Mesangial cell (primary cell): ENCODE results near the gene CNIH4.

GRCh38 chr1:220810161-220810678 is 23.5 kb downstream of the MTARC1 start:
- RAMPAGE, long total RNA = no peak

DNA sequence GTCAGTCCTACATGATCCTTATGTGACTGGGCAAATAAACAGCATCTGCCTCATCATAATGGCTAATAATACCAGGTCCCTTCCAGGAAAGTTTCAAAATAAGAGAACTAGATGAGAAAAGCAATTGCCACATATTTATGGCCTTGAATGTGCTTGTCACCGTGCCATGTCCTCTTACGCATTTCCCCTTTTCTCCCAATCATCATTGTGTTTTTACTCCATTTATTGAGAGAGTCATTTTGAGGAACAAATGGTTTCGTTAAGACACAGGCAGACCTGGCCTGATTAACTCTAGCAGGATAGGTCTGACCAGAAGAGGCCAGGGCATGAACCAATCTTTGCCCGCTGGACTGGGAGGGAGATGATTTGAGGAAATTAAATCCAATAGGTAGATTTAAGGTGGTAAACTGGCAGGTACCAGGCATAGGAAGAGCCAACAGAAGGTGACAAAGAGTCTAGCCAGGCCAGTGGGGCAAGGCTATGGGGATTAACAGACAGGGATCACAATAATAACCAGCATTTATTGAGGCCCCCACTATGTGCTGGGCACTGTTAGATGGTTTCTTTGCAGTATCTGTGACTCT is 121.4 kb downstream of the HLX start:
- RAMPAGE, long total RNA = no peak

GRCh38 chr1:221543891-221544142 is 198.1 kb downstream of the DUSP10 start:
- RAMPAGE, long total RNA = no peak

- RAMPAGE, long total RNA = no peak
Measured at GRCh38 chr1:221740340-221740980, 1.4 kb downstream of the DUSP10 start.

DNA sequence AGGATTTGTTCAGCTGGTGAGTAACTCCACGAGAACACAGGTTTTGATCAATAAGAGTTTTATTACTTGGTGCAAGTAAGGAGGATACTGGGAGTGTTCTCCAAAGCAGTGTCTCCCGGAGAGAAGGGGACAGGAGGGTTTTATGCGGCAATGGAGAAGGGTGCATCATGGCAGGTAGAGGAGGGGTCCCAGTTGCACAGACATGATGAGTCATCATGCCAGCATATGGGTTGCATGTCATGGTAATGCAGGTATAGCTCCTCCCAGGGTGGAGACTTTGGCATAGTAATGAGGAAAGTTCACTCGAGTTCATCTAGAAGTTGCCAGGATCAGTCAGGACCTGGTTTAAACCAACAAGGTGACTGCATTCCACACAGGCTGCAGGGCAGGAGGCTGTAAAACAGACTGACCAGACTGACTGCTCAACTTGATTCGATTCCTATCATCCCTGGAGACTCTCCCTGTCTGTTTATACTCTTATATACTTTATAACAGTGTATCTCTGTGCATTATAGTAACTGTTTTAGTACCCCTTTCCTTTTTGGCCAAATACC is 355.7 kb upstream of the DUSP10 start:
- RAMPAGE, long total RNA = no peak

DNA sequence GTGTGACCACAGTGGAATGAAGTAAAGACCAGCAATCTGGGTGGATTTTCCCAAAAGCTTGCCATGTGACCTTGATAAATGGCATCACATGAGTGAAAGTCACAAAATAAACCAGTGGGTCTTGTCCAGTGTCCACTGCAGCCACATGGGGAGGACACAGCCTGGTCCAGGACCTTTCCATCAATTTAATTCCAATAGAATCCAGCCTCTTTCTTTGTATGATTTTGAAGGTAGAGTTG is 36.9 kb upstream of the TLR5 start:
- RAMPAGE, long total RNA = no peak

DNA sequence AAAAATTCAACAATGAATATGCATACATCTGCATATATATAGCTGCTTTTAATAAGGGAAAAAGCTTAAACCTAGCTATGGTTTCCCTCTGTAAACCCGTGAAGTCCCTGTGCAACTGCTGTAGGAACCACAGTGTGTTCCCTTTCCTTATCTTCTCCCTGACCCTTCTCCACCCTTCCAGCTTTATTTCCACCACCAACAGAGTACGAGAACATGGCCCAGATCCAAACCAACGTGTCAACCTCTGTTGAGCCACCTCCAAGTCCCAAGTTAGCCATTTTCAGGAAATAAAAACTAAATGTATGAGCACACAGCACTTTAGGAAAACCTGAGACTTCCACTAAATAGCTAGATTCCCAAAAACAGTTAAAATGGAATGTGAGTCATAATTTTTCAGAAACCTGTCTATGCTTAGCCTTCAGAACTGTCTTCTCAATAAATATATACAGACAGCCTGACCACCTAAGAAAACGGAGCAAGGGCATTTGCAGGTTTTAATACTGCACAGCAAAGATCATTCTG is 20.2 kb downstream of the SUSD4 start:
- RAMPAGE, long total RNA = no peak

DNA sequence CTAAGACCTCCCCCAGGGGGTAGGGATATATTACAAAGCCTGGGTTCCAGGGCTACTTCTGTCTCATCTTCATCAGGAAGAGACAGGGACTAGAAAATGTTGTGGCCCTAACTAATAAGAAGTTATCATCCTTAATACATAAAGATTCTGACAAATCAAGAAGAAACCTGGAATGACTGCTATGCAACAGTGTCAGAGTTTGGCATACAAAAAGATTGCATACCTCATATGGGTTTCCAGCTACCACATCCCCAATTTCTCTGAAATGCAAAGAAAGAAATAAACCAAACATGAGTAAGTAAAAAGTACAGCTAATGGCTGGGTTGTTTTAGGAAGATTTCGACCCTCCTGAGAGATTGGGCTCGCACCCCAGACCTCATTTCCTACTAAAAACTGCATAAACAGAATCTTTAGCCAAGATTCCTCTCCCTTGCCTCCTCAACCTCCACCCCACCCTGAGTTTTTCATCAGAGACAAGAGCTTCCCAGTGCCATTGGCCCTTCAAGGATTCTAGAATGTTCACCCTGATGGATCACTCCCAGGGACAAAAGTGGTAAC is 107.5 kb downstream of the CAPN8 start:
- RAMPAGE, long total RNA = no peak

DNA sequence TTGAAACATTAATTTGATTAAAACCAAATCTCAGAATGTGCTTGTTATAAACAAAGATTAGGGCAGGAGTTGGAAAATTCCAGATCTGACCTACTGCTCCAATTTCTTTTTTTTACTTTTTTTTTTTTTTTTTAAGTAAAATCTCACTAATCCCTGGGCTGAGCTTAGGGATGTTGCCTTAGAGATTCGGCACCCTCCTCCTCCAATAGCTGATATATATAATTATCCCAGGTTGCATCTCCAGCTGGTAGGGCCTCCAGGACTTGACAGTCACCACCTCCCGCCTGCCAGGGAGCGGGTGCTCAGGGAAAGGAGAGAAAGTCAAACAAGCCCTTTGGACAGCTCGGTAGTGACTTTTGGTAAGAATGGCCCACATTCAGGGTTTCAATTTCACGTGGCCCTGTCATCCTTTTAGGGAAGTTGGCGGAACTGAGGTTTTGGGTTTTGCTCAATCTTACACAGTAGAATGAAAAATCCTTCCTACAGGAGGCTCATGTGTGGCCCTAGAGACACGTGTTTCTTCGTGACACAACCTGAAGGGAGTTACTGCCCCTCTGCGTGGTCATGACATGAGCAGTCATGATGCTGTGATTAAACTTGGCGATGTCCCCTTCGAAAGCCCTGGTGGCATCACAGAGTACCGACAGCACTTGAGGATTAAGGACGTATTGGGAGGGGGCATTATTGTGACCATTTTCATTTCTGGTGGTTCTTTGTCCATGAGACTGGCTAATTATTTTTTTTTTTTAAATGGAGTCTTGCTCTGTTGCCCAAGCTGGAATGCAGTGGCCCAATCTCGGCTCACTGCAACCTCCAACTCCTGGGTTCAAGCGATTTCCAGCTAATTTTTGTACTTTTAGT is 44.1 kb downstream of the CAPN8 start:
- RAMPAGE, long total RNA = no peak

DNA sequence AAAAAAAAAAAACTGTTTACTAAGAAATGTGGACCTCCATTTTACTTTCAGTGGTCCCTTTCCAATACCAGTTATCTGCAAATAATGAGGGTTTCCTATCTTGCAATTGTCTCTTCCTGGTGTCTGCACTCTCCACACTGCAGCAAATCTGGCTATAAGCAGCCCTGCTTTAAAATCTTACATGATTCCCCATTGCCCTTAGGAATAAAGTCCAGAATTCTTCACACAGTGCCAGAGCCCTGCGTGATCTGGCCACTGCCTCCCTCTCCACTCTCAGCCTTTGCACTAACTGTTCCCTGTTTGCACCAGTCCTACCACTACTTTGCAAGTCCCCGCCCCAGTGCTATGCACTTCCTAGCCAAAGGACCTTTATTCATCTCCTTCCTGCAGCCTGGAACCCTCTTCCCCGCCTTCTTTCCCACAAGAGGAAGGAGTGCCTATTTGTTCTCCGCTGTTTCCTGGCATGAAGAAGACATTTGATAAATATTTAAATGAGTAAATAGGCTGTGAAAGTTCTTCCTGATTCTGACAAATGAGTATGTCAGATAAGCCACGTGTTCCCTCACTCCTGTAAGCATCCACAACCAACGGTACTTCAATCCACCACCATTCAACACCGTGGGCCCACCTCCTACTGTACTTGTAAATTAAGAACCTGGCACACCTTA is 24.0 kb downstream of the CAPN8 start:
- RAMPAGE, long total RNA = no peak

DNA sequence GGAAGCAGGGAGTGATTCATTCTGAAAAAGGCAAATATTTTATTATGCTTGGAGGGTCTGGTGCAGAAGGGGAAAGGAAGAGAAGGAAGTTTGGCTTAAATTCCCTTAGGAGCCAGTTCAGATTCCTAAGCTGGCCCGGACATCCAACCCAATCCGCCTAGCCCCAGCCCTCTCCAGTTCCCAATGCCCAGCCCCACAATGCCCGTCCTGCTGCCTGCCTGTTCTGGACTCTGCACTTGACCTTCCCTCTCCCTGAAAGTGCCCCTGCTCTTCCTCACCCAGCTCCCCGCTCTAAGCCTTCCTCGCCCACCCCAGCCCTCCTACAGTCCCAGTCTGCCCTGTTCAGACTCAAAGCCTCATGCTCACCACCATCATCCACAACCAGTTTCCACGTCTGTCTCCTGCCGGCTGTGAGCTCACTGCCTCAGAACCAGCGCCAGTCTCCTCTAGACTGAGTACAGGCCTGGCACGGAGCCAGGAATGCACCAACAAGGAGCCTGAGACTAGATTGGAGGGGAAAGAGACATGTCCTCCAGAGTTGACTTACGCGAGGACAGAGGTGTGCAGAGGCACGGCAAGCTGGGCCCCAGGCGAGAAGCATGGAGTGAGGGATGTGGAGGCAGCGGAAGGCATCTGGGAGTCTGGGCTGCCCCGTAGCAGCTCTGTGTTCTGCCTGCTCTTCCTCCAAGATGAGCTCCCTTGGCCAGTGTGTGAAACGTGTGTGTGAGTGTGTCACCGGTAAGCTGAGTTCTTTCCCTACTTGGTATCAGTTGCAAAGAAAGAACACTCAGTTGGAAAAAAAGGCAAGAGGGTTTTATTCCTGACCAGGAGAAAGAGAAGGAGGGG is 19.1 kb downstream of the CAPN2 start:
- RAMPAGE, long total RNA = no peak

DNA sequence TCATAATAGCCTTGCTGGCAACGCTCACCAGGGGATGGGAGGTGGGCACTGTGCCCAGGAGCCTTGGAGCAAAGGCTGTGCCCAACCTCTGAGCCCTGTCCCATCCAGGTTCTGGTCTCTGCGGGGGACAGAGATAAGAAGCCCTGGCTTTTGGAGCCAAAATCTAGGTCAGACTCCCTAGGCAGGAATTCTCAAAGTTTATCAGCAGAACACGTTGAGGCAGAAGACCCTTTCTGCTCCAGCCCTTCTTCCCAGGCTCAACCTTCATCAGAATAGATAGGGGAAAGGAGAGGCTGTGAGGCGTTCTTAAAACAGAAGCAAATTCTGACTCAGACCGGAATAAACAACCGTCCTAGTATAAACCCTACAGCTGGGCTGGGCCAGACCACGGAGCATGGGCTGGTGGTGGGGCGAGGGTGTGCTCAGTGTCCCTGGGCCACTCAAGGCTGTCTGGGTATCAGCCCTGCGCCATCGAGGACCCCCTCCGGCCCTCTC is 35.9 kb downstream of the CAPN2 start:
- RAMPAGE, long total RNA = no peak

- RAMPAGE, long total RNA = no peak
Measured at GRCh38 chr1:223764961-223765762, 52.8 kb downstream of the CAPN2 start.

GRCh38 chr1:223775212-223775932 is 63.0 kb downstream of the CAPN2 start:
- RAMPAGE, long total RNA = no peak

DNA sequence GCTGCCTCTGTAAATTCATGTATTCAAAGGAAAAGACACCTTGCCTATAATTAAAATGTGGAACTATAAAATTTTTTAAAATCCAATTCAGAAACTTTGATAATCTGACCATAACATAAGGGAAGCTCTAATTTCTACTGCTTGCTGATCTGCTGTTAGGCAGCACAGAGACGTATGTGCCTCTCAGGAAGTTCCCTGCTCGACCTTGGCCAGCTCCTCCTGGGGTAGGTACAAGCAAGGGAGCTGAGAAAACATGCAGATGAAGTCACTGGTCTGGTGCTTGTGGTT is 63.5 kb downstream of the CAPN2 start:
- RAMPAGE, long total RNA = no peak

- RAMPAGE, long total RNA = no peak
Measured at GRCh38 chr1:223799621-223800334, 46.0 kb downstream of the TP53BP2 start.

DNA sequence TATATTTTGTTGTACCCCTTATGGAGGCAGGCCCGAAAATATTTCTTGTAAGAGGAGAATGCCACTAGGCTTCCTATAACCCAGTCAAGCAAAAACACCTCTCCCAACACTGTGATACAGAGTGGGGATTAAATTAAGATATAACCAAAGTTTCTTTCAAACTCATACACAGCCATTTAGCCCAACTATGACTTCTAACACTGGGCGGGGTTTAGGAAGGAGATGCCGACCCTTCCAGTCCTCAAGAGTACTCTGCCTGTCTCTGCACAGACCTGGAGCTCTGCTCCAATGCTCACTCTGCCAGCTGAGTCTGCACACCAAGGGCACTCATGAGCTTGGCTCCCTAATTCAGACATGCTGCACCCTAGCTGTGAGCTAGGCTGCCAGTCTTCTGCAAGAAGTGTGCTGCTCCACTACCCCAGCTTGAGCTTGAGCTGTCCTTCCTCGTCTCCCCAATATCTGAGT is 13.3 kb downstream of the TP53BP2 start:
- RAMPAGE, long total RNA = no peak

DNA sequence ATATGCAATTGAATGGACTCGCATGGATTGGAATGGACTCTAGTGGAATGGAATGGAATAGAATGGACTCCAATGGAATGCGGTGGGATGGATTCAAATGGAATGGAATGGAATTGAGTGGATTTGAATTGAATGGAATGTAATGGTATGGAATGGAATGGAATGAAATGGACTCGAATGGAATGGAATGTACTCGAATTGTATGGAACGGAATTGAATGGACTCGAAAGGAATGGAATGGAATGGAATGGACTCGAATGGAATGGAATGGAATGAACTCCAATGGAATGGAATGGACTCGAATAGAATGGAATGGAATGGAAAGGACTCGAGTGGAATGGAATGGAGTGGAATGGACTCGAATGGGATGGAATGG is 99.5 kb upstream of the FBXO28 start:
- RAMPAGE, long total RNA = no peak

DNA sequence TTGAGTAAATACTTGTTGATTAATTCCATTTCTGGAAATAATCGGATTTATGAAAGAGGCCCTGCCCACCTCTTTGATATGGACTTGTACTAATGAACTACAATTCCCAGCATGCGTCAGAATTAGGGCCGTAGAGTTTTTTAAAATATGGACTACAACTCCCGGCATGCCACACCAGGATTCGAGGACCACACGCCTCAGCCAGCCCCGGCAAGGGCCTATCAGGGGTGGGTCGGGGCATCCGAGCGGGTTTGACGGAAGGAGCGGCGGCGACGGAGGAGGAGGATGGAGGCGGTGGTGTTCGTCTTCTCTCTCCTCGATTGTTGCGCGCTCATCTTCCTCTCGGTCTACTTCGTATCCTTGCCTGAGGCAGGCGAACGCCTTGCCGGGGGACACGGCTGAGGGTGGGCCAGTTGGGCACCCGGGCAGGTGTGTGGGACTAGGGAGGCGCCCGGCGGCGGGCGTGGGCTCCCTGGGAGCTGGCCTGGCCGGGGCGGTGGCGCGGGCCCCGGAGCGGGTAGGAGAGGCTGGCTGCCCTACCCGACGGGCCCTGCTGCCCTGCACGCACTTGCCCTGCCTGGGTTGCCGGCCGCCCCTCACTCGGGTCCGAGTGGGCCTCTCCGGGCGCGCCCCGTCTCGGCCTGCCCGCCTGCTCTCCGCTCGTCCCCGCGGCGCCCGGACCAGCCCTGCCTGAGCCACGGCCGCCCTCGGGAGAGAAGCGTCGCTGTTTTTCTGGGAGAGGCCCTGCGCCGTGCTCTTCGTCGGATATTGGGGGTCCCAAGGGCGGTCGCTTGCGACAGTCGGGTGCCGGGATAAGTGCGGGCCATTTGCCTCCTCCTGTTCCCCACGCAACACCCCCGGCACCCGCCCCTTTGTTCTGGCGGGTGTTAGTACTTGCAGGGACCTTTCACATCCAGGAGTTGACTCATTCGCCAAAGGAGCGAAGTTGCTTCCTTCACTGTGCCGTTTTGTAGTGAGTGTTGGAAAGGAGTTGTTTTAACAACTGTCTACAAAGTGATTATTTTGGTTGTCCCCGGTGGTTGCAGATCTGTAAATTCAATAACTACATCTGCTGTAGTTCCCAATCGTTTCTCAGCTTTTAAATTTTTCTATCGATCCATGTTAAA is at the start of gene CNIH4:
CNIH4 (plus strand) TSS at position 240 of the 1,127 bp plus-strand sequence.
- RAMPAGE, long total RNA = start-site peak on the plus strand centred at position 259 of the sequence, 48 bp wide, 2,441 reads

DNA sequence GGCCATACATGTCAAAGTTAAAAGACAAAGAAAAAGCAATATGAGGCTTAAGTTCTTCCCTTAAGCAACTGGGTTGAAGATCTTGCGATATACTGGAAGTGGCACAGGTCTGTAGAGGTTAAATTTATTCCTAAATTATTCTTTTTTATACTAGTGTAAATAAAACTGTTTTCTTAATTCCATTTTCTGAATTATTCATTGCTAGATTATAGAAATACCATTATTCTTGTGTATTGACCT is 11.8 kb downstream of the WDR26 start:
- RAMPAGE, long total RNA = no peak